Left cardiac atrium (tissue), 1 donor: ENCODE measurements around the gene GP9.

GRCh38 chr3:127954361-127955186, 39.5 kb downstream of the KBTBD12 start:
- PRO-cap, result unidirectional peak, plus-strand start at chr3:127954766

DNA sequence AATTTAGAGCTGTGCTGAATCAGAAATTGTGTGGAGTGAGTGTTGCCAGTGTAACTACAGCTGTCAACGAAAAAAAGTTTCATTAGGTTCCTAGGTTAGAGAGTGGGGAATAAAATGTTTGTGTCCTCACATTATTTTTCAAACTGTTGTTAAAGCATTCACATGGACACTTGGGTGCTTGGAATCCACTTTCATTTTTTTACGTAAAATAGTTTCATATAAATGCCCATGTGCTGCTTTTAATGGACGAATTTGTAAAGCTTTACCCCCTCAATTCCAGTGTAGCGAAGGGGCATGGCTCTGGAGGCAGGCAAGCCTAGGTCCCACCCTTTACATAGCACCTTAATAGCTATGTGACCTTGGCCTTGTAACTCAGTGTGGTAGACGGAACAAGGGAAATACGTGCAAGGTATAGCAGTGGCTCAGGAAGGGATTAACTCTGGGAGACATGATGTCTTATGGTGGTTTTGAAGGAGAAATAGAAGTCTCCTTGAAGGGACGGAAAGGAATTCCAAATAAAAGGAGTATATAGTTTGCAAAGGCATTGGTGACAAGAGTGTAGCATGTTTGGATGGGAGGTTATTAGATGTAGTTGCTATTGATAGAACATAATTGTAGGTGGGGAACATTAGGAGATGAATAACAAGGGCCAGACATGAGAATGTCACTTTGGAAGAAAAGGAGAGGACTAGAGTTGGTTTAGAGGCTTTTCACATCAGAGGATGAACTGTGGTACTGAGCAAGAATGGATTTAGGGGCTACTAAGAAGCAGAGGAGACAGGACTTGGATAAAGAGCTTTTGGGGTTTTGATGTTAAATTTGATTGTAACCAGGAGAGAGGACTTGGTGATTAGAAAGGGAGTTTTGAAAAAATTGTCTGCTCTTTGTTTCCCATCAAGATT, 1.5 kb downstream of the SEC61A1 start:
- PRO-cap, result no peak

GRCh38 chr3:128054385-128054916, 2.2 kb downstream of the SEC61A1 start:
- PRO-cap, result no peak

DNA sequence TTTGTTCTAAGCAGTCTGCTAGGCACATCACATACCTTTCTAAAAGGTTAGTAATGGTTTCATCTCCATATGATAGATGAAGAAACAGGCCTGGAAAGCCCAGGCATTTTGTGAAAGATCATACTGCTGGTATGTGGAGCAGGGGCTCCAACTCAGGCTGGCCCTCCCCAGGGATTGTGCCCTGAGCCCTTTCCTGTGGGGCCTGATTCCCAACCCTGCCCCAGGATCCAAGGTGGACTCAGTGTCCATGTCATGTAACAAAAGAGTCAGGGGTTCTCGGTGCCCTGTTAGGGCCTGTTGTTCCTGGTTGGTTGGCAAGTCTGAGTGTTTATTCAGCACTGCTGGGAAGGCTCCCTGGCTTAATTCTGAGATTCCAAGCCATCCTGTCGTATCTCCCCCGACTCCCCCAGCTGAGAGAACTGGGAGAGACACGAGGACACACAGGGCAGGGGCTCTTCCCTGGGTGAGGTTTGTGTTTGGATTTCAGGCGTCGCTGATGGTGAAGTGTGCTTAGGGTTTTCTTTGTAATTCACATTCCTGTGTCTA, 78.2 kb downstream of the EEFSEC start:
- PRO-cap, result no peak

DNA sequence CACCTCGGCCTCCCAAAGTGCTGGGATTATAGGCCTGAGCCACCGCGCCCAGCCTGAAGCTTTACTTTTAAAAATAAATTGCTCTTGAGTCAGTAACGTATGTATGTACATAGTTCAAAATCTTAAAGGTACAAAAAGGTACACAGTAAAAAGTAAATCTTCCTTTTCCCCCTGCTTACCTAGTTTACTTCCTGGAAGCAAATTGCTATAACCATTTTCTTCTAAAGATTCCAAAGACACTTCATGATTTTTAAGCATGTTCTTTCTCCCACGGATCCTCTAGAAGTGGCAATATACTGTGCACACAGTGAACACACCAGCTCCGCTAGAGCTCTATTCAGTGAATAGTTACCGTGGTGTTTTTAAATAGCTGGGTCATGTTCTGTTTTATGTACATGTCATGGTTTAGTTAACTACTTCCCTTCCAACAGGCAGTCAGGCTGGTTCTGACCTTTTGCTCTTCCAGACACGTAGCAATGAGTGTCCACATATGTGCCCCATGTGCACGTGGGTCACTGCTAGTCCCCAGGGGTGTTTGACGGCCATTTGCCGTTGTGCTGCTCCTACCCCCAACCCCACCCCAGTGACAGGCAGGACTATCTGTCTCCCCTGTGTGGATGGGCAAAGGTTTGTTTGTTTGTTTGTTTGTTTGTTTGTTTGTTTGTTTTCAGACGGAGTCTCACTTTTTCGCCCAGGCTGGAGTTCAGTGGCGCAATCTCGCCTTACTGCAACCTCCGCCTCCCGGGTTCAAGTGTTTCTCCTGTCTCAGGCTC, 82.2 kb downstream of the EEFSEC start:
- PRO-cap, result no peak

DNA sequence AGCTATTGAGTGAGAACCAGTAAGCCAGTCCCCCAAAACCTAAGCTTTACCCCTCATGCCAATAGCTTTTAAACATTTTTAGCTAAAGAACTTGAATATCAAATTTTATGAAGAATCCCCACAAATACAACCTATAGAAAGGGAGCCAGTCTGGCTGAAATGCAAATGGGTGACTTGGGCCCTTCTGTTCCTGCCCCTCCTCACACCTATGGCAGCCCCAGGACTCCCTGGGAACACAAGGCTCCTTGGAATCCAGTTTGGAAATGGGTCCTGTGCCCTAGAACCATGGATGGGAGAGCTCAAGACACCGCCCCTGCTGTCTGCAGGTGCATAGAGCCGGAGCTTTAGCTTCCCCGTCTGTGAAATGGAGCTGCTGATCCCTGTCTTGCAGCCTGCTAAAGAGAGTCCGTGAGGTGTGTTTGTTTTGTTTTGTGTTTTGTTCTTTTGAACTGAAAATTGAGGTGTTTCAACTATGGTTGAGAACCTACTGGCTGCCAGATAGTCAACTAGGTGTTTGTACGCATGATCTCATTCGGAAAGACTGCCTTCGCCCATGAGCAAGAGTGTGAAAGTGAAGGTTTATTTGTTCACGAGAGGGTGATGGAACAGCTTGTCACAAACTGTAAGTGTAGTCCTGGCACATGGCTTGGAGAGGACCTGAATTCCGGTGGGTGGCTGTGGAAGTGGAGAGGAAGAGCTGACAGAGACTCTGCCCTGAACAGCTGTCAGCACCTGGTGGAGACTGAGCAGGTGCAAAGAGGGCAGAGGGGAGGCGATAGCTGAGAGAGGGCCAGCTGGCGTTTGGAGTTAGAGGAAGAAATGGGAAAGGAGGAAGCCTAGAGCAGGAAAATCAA, 155.5 kb downstream of the EEFSEC start:
- PRO-cap, result no peak

DNA sequence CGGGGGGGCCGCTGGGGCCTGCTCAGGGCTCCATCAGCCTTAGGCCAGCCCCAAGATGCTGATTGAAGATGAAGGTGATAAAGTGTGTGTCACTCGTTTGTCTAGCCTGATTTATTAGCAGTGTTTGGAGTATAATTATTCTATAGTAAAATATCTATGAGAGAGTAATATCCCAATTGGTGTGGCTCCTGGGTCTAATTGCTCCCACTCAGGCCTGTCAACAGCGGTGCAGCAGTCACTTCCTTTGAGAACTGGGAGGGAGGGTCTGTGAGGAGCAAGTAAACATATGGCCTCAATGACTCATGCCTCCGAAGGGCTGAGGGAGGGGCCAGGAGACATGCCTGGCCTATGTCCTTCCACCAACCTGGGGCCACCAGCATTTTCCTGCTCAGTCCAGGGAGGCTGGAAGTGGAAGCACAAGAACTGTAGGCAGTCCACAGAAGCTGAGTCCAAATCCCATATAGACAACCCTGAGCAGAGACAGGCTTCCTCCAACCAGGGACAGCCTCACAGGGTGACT, 123.2 kb downstream of the DNAJB8 start:
- PRO-cap, result no peak

DNA sequence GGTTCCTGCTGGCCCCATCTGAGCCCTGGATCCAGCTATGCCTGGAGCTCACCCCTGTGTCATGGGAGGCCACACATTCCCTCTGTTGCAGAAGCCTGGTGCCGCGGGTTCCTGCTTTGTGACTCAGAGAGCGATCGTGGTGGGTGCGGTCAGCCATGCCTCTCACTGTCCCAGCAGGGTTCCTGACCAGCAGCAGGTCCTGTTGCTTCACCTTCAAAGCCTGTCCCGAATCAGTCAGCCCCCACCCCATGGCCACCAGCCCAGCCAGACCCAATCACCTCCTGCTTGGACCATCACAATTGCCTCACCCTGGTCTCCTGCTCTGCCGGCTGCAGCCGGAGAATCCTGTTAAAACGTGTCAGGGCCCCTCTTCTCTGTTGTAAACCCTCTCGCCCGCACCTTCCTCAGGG, 49.8 kb downstream of the DNAJB8 start:
- PRO-cap, result no peak

GRCh38 chr3:128481377-128482673, 11.2 kb downstream of the GATA2 start:
- PRO-cap, result no peak

DNA sequence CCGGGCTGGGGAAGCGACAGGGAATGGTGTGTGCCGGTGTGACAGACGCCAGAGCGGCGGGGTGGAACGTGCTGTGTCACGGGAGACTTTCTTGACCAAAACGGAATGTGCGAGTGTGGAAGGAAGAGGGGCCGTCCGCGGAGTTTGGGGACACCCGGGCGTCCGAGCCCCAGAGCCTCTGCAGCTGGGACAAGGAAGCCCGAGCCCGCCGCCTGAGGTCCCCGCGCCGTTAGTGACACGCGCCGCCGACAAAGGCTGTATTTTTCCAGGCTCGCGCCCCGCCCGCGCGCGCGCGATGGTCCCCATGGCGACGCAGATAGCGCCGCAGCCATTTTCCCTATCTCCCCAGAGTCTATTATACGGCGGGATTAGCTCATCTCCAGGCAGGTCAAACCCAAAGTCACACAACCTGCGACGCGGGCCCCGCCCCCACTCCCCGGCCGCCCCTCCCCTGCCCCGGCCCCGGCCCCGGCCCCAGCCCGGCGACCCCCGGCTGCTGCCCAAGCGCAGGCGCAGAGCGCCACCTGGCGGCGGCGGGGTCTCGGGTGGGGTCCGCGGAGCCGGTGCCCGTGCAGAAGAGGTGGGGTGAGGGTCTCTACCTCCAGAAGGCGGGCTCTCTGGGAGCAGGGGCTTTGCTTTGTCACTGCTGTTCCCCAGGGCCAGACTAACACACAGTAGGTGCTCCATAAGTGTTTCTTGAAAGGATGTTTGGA, 4.6 kb upstream of the GATA2 start:
- PRO-cap, result bidirectional peak, plus-strand start at position 346 of the sequence, minus-strand start at position 234 of the sequence

- PRO-cap, result no peak
Observed at GRCh38 chr3:128537070-128537402, 44.0 kb upstream of the GATA2 start.

GRCh38 chr3:128608024-128608745, 42.4 kb downstream of the RPN1 start:
- PRO-cap, result unidirectional peak, minus-strand start at chr3:128608488

- PRO-cap, result bidirectional peak, plus-strand start at chr3:128617891, minus-strand start at chr3:128617762
Observed at GRCh38 chr3:128617503-128618454, 32.8 kb downstream of the RPN1 start.

DNA sequence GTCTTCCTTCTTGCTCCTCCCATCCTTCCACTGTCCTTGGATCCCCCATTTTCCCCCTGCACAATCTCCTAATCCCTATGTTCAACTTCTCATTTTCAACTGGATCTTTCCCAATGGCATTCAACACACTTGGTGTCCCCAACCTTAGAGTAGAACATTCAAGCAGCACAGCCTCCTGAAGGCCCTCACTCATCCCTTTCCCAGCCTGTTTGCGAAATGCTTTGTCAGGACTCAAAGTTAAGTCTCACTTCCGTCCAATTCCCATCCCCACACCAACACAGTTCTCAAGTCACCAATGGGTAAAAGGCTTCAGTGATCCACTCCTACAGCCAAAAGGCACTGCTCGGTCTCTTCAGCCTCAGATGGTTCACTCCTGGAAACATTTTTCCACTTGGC, 32.2 kb downstream of the RPN1 start:
- PRO-cap, result no peak

DNA sequence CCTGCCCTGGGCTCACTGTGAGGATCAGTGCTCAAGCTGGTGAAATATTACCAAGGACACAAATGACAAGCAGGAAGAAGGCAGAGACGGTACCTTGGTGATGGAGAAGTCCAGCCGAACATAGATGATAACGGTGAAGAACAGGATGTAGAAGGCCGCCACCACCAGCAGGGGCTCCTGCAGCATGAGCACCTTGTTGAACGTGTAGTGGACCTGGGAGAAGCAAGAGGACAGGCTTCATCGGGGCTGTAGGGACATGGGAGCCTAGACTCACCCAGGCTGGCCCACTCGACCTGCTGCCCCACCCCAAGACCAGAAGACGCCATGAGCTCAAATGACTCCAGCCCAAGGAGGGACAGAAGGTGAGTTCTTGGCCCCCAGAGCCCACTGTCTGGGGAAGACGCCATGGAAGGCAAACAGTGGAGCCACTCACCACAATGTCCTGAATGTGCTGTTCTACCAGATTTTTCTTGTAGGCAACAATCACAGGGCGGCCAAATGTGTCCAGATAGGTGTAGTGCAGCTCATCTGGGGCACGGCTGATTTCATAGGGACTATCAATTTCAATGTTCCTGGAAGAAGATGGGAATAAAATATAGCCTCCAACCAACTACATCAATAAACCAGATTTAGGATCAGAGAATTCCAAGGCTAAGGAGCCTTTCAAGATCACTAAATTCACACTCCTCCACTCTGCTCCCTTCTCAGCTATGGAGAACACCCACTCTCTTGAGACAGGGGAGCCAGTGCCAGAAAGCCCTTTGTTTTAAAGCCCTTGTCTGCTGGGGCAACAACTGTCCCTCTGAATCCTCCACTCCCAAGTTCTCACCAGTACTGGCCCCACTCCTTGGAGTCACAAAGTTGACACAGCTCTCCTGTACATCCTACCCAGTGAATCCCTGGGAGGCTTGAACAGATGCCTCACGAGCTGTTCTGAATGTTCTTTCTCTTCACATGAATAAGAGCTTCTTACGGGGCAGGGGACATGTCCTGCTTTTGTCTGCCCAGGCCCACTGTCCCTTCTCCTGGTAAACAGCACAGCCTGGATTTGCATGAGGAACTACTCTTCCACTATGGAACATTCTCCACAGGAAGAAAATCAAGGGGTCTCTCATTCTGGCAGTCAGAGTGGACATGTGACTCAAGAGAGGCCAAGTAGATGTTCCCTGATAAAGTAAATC, 24.8 kb downstream of the RPN1 start:
- PRO-cap, result no peak

- PRO-cap, result no peak
Observed at GRCh38 chr3:128758907-128759713, 33.1 kb downstream of the RAB7A start.

- PRO-cap, result no peak
Observed at GRCh38 chr3:128800397-128800954, 74.5 kb downstream of the RAB7A start.

DNA sequence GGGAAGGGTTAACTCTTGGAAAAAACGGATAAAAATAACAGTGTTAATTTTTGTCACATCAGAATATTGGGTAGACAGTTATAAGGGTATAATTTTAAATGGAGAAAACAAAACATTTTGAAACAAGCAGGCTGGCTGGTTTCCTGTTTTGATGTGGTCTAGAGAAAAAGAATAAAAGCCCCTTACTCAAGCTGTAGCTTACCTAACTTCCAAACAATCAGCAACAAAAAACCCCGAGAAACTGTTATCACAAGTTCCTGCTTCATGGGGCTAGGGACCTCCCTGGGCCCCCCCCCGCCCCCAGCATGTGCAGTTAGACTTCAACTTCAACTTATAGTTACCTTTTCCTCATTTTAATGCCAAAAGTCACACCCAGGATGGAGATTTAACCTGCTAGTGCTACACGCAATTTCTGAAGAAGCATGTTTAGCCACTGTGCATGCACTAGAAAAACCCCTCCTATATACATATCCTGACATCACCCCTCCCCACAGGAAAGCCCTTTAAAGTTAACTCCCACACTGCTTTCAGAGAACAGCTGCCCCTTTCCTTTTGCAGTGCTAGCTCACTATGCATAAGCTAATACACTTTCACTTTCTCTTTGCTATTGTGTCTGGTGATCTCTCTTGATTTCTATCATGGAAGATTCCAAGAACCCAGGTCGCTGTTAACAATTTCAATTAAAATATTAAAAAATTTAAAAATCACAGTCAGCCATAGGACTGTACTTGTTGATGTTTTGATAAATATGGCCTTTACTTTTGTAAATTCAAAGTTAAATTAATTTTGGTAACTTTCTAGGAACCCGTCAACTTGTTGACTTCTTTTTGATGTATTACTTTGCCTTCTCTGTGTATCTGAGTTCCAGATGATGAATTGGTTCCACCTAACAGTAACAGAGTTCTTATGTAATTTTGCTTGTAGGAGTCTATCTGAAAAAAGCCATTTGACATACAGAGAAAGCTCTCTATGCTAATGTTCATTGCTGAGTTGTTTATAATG, 75.3 kb upstream of the ACAD9 start:
- PRO-cap, result no peak

DNA sequence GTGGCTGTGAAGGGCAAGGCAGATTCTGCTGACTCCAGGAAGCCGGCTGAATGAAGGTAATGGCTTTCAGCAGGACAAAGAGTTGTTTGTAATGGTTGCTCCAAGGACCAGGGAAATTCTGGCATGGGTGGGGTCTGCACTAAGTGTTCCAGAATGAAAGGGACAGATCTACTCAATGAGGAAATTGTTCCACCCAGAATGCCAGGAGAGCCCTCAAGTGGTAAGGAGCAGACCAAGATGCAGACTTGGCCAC, 70.7 kb upstream of the ACAD9 start:
- PRO-cap, result no peak

- PRO-cap, result no peak
Observed at GRCh38 chr3:129060656-129061076, at the start of gene GP9. TSS of gene GP9 (plus strand) at chr3:129060779.